PFSK-1 (cell line): ENCODE measurements around the genes ARID1B and TMEM242.

- RRBS = no CpG with 5 or more reads among the region's 6 CpGs
These were observed 109.1 kb downstream of the IPCEF1 start for GRCh38 chr6:154247357-154247969.

DNA sequence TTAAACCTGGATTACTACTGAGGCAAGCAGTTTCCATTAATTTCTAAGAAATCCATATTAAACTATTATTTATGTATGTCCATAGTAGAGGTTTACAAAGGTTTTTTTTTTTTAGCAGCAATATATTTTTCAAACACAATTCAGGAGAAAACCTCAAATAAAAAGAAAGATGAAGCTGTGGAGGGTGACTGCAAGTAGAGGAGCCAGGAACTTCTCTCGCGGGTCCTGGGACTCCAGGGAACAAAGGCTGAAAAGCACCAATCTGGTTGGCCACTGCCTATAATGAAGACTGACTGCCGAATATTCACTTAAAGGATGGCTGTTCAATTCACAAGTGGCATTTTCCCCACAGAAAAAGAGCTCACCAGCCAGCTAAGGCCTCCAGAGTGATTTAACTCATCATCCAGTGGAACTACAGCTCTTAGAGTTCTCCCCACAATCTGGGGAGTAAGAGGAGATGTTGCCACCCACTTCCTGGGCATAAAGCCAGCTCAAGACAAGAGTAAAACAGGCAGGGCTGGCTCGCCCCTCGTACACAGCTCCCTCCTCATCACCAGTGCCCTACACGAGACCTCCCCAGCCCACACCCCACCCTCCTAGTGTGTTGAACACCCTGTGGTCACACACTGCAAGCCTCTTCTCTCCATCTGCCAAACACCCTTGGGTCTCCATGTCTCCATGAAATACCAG is 47.0 kb upstream of the IPCEF1 start:
- RRBS = no CpG with 5 or more reads among the region's 6 CpGs

GRCh38 chr6:154460358-154460919 is 50.0 kb downstream of the CNKSR3 start:
- RRBS = no CpG with 5 or more reads among the region's 11 CpGs

GRCh38 chr6:154462424-154462885 is 48.0 kb downstream of the CNKSR3 start:
- RRBS = no CpG with 5 or more reads among the region's 7 CpGs

- RRBS = no CpG with 5 or more reads among the region's 3 CpGs
These were observed 49.1 kb upstream of the SCAF8 start for GRCh38 chr6:154684035-154684518.

- RRBS = no CpG with 5 or more reads among the region's 2 CpGs
These were observed 86.8 kb downstream of the SCAF8 start for GRCh38 chr6:154820087-154820435.

GRCh38 chr6:155257504-155258079 is 6.2 kb upstream of the CLDN20 start:
- RRBS = no CpG with 5 or more reads among the region's 11 CpGs

- RRBS = no CpG with 5 or more reads among the region's 1 CpG
These were observed 602.2 kb upstream of the ARID1B start for GRCh38 chr6:156175005-156175385.

GRCh38 chr6:156599279-156599792 is 177.8 kb upstream of the ARID1B start:
- RRBS = no CpG with 5 or more reads among the region's 15 CpGs

- RRBS = no CpG with 5 or more reads among the region's 6 CpGs
These were observed 91.0 kb upstream of the ARID1B start for GRCh38 chr6:156686127-156686589.

GRCh38 chr6:156686590-156687625 is 90.3 kb upstream of the ARID1B start:
- RRBS = 1% methylated on average over 47 of the region's 105 CpGs

DNA sequence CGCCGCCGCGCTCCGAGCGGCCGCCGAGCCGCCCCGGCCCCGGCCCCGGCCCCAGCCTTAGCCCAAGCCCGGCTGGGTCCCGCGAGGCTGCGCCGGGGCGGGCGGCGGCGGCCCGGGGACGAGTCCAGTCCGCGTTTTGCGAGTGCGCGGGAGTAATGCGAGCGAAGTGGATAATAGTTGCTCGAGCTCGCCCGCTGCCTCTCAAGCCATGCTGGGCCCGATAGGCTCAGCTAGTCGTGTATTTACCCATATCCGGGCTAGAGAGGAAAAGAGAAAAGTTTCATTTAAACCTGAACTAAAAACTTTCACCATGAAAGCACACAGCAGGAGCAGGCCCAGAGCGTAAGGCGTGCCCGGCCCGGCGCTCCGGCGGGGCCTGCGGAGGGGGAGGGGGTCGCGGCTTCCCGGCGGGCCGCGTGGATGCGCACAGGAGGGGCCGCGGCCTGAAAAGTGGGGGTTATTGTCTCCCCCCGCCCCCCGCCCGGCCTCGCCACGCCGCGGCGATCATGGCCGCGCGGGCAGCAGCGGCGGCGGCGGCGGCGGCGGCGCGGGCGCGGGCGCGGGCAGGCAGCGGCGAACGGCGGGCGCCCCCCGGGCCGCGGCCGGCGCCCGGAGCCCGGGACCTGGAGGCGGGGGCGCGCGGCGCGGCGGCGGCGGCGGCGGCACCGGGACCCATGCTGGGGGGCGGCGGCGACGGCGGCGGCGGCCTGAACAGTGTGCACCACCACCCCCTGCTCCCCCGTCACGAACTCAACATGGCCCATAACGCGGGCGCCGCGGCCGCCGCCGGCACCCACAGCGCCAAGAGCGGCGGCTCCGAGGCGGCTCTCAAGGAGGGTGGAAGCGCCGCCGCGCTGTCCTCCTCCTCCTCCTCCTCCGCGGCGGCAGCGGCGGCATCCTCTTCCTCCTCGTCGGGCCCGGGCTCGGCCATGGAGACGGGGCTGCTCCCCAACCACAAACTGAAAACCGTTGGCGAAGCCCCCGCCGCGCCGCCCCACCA is at the start of gene ARID1B:
Gene ARID1B (plus strand): TSS at position 204 of the 1,000 bp plus-strand sequence.
- RRBS = 1% methylated on average over 58 of the region's 143 CpGs

DNA sequence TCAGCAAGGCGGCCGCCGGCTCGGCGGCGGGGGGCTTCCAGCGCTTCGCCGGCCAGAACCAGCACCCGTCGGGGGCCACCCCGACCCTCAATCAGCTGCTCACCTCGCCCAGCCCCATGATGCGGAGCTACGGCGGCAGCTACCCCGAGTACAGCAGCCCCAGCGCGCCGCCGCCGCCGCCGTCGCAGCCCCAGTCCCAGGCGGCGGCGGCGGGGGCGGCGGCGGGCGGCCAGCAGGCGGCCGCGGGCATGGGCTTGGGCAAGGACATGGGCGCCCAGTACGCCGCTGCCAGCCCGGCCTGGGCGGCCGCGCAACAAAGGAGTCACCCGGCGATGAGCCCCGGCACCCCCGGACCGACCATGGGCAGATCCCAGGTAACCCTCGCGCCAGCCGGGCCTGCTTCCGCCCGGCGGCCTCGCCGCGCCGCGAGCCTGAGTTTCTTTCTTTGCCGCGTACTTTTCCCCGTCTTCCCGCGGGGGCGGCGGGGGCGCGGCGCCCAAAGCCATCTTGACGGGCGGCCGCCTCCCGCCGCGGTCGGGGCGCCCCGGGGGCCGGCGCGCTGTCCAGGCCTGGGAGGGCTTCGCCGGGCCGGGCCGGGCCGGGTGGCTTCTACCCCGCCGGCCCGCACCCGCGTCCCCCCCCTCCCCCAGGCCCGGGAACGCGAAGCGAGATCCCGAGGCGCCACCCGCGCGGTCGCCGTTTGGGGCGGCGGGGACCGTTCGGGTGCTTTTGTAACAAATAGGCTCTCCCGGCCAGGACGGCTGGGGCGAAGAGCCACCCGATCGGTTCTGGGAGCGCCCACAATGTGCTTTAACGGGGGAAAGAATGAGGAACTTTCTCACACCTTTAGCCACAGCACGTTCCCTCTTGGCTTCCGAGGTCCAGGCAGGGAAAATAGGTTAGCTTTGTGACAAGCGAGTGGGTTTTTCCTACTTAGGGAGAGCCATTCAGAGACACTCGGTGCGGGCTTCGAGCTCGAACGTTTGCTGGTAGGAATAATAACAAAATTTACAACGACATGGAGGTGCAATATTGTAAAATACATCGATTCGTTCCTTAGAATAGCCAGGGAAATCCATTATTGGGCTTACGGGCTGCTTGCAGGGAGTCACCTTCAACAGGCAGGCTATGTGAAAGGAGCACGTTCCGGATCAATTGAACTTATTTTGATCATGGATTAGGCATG is 2.3 kb downstream of the ARID1B start:
- RRBS = under 1% methylated on average over 22 of the region's 127 CpGs

- RRBS = 9% methylated on average over 2 of the region's 5 CpGs
These were observed 71.4 kb downstream of the ARID1B start for GRCh38 chr6:156848551-156849080.

DNA sequence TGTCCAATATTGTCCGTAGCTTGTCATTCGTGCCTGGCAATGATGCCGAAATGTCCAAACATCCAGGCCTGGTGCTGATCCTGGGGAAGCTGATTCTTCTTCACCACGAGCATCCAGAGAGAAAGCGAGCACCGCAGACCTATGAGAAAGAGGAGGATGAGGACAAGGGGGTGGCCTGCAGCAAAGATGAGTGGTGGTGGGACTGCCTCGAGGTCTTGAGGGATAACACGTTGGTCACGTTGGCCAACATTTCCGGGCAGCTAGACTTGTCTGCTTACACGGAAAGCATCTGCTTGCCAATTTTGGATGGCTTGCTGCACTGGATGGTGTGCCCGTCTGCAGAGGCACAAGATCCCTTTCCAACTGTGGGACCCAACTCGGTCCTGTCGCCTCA is 116.3 kb downstream of the TMEM242 start:
- RRBS = no CpG with 5 or more reads among the region's 14 CpGs

DNA sequence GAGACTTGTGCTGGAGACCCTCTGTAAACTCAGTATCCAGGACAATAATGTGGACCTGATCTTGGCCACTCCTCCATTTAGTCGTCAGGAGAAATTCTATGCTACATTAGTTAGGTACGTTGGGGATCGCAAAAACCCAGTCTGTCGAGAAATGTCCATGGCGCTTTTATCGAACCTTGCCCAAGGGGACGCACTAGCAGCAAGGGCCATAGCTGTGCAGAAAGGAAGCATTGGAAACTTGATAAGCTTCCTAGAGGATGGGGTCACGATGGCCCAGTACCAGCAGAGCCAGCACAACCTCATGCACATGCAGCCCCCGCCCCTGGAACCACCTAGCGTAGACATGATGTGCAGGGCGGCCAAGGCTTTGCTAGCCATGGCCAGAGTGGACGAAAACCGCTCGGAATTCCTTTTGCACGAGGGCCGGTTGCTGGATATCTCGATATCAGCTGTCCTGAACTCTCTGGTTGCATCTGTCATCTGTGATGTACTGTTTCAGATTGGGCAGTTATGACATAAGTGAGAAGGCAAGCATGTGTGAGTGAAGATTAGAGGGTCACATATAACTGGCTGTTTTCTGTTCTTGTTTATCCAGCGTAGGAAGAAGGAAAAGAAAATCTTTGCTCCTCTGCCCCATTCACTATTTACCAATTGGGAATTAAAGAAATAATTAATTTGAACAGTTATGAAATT is 115.8 kb downstream of the TMEM242 start:
- RRBS = no CpG with 5 or more reads among the region's 18 CpGs

GRCh38 chr6:157236899-157237098 is 86.5 kb downstream of the TMEM242 start:
- RRBS = 90% methylated on average over 4 of the region's 11 CpGs

- RRBS = no CpG with 5 or more reads among the region's 15 CpGs
These were observed 18.3 kb downstream of the TMEM242 start for GRCh38 chr6:157304702-157305782.

DNA sequence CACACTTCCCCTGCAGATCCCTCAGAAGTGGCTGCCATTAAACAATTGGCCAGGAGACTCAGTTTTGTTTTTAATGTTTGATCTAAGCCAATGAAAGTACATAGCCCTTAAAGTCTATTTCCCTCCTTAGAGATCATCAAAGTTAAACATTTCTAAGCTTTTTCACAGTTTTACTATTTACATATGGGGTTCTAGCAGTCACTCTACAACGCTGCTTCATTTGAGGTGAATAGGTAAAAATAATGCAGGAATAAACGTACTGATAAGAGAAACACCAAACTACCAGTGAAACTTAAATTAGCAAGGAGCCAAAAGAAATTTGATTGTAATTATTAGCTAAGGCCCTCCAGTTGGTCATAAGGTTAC is 15.3 kb downstream of the TMEM242 start:
- RRBS = no CpG with 5 or more reads among the region's 2 CpGs

DNA sequence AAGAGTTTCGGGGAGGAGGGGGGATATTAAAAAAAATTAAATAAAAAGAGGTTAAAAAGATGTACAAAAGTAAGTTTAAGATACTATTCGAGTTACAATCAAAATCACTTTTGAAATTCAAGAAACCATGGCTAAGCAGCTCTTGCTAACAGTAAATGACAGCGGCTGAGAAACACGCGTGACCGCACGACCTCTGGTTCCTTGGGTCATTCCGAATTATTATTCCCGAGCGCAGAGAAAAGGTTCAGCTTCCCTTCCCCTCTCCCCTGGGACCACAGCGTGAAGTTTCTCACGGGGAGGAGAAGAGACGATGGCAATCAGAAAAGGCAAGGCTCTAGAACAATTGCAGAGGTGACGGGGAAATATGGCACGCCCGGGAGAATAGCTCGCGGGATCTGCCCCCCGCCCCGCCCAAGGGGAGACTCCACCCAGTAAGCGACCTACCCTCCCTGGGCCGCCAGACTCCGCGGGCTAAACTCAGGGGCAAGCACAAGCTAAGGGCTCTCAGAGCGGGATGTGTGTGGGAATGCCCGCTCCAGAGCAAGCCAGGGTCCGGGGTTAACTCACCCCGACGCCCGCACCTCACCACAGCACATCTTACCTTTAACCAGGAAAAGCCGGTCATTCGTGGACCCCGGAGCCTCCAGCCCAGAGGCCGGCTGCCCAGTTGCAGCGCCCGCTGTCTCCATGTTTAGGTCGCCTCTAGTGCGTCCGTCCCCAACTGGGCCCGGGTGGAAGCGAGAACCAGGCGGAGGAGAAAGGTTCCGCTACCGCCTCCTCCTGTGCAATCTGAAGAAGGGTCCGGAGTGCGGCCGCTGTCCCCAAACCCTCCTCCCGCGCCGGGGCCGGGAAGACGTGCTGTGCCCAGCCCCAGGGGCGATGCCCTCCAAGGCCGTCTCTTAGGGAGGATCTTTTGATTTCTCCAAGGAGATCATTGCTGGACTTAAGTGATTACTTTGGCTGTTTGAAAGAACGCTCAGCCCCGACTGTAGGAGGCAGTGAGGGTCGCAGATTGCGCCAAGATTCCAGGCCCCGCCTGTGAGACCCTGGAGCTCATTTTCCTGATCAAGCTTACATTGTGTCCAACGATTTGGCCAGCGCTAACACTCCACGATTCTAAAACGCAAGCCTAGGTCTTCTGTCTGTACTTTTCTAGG is at the start of gene TMEM242:
Gene TMEM242 (minus strand): TSS at position 709 of the 1,157 bp plus-strand sequence.
- RRBS = 1% methylated on average over 21 of the region's 63 CpGs